Bile duct (tissue), 1 donor: Measurements from ENCODE around the gene ECI2.

- PRO-cap: bidirectional peak, plus-strand start at chr6:3228624, minus-strand start at chr6:3228537
Measured at GRCh38 chr6:3228221-3228897, 906 bp upstream of the TUBB2B start.

DNA sequence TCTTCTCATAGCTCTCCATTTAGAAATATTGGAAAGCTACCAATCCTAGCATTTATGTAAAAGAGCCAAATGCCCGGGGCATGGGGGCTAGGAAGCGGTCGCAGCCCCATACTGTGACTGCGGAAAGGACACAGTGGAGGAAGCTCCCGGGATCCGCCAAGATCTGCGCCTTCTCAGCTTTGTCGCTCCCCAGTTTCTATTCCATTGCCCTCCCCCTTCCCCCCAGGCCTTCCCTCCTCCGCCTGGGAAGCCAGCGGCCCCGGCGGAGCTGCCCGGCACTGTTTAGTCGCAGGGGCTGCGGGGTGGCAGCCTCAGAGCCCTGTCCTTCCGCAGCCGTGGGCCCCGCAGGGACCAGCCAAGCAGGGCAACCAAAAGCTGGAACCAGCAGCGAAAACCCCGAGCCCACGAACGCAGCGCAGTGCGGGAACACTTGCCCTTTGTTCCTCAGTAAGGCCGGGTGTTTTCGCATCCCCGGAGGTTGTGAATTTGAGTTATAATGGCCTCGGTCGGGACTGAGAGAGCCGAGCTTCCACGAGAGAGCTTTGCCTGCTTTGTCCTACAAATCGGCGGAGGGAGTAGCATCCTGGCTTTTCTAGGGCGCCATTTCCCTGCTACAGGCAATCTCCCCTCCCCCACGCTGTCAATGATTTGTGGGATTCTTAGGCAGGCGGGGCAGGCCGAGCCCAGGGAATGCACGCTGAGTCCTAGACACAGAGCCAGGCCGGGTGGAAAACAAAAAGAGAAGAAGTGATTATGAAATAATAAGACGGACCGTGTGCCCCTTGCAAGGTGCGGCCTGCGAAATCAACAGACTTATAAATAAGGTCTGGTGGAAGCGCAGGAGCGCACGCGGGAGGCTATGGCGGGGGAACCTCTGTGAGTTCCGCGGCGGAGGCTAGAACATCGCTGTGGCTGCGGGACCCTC, 3.9 kb upstream of the TUBB2B start:
- PRO-cap: unidirectional peak, minus-strand start at position 639 of the sequence

GRCh38 chr6:3328041-3328395, 69.3 kb downstream of the PSMG4 start:
- PRO-cap: no peak

- PRO-cap: no peak
Measured at GRCh38 chr6:3341398-3341926, 82.7 kb downstream of the PSMG4 start.

DNA sequence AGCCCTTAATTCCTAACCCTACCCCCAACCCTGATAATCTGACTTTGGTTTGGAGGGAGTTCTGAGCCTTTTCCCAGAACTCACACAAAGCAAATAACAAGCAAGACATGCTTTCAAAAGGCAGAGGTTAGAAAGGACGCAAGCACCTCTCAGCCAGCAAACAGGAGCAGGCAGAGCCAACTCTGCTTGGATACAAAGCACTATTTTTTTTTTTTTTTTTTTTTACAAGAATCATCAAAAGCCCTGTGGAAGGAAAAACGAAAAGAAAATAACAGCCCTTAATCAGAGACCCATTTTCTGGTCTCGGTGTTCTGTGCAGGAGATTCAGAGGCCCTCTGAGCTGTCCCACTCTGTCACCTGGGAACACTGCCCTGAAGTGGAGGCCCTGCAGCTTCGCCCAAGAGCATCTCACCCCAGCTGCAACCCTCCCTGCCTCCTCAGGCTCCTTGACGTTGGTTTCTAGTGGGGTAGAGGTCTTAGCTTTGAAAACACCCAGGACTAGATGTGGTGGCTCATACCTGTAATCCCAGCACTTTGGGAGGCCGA, 58.5 kb downstream of the SLC22A23 start:
- PRO-cap: no peak

DNA sequence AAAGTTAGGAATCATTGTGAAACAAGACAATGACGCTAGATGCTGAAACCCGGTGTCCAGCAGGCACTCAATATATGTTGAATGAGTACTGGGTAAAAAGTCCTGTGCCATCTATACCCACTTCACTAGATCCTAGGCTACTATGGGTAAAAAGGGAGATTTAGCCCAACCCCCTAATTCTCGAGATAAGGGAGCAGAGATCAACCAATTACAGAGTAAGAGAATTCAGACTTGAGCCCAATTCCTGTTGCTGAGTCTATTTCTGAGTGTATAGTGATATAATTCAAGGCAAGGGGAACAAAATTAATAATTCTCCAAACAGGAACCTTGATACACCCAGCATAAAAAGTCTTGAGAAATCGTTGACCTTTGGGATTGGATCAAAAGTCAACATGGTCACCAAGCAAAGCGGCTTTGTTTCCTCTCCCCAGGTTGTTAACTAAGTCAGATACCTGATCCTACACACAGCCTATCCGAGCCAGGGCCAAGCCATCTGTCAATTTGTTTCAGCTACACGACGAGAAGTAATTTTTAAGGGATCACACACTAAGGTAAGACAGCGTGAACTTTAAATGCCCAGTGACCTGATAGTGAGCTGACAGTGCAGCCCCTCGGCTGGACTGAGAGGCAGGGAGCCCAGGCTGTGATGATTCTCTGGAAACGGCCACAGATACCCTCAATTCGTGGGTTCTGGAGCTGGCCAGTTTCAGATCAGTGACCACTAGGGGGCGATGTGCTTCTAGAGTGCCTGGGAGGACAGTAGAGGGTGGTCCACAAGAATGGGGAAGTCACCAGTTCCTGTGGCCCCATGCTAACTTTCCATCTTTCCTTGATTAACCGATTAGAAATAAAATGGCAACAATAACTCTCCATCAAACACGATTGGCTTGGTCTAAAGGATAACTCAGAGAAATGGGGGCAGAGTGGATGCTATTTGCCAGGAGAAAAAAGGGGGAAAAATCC, 46.2 kb downstream of the SLC22A23 start:
- PRO-cap: no peak

GRCh38 chr6:3749047-3749938, 2.2 kb downstream of the PXDC1 start:
- PRO-cap: bidirectional peak, plus-strand start at chr6:3749640, minus-strand start at chr6:3749503

DNA sequence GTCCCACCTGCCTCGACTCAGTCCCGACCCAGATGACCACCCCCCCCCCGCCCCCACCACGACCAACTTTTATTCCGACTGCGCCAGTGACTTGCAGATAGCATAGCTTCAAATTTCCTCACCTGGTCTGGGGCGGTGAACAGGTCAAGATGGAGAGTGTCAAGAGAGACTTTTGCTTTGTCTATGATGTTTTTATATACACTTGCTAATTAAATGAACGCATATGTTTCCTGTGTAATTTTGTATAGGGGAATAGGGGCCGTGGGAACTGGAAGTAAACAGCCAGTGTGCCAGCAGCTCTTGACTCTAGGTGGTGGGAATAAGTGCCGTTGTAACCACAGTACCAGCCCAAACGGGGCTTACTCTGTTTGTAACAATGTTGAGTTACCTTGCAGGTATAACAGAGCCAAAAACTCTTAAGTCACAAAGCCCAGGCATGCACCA, 1.3 kb upstream of the PXDC1 start:
- PRO-cap: no peak

DNA sequence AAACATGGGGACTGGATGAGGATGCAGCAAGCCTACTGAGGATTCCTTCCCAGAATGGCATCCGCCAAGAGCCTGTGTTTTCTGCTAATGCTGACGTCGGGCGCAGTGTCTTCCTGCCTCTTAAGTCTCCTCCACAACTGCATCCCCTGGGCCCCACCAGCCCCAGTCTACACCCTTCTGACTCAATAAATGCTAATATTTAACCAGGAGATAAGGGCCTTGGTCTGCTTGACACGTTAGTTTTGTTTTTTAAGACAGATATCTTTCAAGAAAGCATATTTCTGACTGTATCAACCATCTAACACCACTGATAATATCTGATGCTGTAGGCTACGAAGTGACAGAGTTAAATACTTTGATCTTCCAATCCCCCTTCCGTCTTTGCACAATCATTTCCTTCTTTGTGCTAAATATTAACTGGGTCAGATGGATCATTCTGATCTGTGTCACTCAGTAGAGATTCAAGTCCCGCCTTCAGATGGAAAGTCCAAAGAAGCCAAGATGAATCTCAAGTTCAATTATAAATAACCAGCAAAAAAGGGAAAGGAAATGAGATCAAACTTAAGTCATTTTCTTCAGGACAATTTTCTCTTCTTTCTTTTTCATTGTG, 20.8 kb downstream of the FAM50B start:
- PRO-cap: unidirectional peak, minus-strand start at position 139 of the sequence

DNA sequence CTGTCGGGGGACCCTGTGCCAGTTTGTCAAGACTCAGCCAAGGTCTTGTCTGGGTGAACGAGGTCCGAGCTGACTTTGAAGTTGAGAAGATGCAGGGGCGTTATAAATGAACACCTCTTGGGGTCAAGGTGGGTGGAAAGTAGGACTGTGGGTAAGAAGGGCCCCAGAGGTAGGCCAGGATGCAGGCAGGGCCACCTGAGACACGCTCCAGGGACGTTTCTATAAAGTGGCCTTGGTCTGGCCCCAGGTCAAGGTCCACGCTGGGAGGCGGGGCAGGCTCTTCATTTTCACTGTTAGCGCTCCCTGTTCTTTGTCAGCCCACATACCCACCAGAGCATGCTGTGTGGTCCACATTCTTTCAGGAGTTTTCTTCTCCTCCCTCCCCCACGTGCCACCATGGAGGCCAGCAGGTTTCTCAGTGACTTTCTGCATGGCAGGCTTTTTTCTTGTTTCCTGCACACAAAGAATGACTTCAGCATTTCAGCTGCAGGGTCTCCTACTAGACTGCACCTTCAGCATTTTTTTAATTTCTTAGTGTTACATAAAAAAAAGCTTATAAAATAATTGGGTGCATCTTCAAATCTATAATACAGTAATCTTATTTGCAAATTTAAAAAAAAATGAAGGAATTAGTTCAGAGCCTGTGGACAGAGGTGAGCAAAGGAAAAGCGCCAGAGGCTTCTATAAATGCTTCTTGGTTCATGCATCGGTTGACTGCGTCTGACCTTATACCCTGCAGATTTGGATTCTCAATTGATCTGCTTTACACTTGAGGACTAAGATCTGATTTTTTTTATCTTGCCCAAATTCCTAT, 57.5 kb downstream of the FAM50B start:
- PRO-cap: no peak

DNA sequence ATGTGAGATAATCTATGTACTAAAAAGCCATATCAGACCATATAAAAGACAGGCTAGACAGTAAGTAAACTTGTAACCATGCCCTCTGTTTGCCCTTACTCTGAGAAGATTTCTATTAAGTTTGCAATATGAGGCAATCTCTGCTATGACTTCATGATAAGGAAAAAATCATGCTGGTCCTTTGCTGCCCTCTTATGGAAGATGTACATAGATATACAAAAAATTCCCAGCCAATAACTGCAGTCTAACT, 12.8 kb upstream of the PRPF4B start:
- PRO-cap: no peak

DNA sequence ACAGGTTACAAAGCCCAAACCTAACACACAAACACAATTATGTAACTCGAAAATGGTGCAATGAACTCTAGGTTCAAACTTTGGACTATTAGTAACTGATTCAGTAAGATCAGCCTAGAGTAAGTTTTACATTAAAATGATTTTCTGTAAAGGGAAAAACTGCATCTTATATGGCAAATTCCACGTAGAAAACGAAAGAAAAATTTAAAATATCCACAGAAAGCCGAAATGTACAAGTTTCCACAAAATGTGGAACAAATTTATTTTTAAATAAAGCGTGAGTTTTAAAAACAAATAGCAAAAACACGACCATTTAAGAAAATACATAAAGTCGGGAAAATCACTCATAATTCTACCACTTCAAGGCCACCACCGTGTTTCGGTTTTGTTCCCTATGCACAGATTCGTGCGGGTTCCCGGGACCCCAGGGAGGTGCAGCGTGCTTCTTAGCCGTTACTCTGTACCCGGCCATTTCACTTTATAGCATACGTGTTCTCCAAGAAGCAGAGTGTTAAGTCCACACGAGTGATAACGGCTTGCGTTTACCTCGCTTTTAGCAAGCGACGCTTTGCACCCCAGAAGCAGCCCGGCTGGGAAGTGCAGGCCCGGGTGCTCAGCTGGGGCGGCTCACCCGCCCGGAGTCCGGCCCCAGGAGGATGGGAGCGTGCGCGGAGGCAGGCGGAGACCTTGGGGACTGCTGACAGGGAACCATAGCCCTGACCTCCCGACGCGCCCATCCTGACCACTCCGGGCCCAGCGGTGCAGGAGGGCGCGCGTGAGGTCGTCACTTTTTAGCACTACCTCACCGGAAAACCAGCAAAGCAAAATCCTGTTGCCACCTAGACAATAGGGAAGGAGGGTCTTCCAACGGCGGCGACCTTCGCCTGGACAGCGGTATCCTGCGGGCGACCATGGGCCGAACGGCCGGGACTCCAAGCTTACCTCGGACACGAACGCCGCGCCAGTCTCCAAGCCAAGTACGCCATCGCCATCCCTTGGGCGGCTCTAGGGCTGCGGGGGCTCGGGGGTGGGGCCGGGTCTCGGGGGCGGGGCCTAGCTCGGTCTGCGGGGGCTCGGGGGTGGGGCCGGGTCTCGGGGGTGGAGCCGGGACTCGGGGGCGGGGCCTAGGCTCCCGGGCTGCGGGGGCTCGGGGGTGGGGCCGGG, at the start of gene ECI2:
Gene ECI2, minus strand, starts transcription at position 1,007 of the 1,164 bp plus-strand sequence.
- PRO-cap: bidirectional peak, plus-strand start outside the sequence, minus-strand start at position 1,007 of the sequence

GRCh38 chr6:4135733-4136588, 586 bp upstream of the ECI2 start:
- PRO-cap: bidirectional peak, plus-strand start at chr6:4135796, minus-strand start at chr6:4135575; unidirectional peak, plus-strand start at chr6:4135951; unidirectional peak, plus-strand start at chr6:4136072

DNA sequence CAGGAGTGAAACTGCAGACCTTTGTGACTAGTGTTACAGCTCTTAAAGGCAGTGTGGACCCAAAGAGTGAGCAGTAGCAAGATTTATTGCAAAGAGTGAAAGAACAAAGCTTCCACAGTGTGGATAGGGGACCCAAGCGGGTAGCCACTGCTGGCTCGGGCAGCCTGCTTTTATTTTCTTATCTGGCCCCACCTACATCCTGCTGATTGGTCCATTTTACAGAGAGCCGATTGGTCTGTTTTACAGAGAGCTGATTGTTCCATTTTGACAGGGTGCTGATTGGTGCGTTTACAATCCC, 55.3 kb upstream of the ECI2 start:
- PRO-cap: no peak

- PRO-cap: no peak
Measured at GRCh38 chr6:4346979-4347535, 211.7 kb upstream of the ECI2 start.

DNA sequence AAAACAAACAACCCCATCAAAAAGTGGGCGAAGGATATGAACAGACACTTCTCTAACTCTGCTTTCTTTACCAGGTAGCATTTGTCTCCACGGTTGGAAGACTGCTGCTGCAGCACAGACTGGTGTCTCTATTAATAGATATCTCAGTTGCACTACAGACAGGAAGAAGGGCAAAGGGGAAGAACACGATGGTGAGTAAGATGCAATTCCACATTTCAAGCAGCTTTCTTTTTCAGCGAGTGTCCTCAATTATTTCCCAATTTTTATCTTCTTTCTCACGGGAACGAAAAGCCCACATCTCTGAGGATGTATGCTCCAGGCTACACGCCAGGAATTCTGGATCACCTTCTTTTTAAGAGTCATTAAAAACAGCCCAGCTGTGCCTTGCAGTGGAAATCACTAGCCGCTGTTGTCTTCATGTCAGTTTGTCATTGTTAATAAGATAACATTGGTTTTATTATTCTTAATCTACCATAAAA, 311.6 kb upstream of the ECI2 start:
- PRO-cap: no peak

DNA sequence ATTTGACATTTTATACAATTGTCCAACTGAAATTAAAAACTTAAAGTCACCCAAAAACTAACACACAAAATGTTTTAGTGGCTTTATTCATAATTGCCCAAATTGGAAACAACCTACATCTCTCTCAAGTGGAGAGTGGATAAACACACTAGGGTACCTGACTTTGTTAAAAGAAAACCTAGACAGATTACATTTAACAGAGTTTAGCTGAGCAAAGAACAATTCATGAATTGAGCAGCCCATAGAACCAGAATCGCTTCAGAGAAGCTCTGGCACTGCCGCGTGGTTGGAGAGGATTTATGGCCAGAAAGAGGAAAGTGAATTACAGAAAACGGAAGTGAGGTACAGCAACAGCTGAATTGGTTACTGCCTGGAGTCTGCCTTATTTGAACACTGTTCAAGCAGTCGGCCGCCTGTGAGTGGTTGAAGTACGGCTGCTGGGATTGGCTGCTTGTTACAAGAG, 253.9 kb upstream of the CDYL start:
- PRO-cap: no peak

GRCh38 chr6:4687947-4688294, 88.3 kb upstream of the CDYL start:
- PRO-cap: no peak

GRCh38 chr6:4772705-4773246, 3.4 kb upstream of the CDYL start:
- PRO-cap: no peak

DNA sequence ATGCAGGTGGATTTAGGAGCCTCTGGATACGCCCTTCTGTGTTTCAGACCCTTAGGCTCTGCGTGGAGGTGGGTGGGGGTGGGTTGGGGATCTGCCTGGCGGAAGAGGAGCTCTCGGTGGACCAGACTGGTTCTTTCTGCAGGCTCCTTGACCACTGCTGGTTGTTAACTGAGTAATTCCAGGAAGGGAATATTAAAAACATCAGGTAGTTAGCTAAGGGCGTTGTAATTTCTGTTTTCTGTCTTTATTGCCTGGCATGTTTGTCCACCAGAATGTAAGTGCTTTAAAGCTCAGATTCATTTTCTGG, 5.7 kb downstream of the CDYL start:
- PRO-cap: no peak